Pericardium (tissue), 1 donor: ENCODE results near the gene ATF2.

DNA sequence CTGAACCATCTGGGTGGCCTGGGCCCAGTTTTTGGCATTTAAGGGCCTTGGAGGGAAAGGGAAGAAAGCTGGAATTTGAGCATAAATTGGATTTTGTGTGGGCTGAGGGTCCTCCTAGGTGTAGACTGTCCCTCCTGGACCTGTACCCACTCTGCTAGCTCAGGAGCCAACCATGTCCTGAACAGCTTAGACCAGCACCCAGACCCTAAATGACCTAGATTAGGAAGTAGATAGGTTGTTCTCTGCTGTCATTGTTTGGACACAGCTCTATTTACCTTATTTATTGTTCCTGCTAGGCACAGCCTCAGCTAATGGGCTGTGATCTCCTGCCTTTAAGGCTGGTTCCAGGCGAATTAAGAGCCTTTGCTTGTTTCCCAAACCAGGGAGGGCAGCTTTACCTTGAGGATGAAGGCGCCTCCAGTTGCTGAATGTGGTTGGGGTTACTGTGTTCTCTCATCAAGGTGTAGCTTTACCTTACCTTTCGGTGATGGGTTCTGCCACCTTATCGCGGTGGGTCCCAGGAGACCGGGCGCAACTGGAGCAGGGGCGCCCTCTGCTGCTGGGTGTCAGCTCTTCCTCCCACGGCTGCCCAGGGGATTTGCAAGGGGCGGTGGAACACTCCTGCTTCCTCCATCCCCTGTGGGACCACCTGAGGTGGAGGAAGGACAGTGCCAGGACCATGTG lies 34.4 kb downstream of the ITGA6 start:
- RRBS, result no CpG with 5 or more reads among the region's 10 CpGs

DNA sequence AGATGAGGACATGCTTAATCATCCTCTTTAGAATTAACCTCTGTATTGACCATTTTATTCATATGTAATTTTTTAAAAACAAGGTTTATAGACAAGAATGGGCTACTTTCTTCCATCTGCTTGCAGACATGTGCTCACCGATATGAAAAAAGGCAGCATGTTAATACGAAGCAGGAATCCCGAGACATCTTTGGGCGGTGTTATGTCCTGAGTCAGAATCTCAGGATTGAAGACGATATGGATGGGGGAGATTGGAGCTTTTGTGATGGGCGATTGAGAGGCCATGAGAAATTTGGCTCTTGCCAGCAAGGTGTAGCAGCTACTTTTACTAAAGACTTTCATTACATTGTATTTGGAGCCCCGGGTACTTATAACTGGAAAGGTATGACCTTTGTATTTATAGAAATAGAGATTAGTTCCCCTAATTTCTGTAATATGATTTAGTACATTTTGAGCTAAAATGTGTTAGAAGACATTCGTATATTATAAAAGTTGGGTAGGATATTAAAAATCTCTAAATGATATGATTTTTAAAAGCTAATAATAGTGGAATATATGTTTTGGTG lies 41.7 kb downstream of the ITGA6 start:
- RRBS, result no CpG with 5 or more reads among the region's 8 CpGs

DNA sequence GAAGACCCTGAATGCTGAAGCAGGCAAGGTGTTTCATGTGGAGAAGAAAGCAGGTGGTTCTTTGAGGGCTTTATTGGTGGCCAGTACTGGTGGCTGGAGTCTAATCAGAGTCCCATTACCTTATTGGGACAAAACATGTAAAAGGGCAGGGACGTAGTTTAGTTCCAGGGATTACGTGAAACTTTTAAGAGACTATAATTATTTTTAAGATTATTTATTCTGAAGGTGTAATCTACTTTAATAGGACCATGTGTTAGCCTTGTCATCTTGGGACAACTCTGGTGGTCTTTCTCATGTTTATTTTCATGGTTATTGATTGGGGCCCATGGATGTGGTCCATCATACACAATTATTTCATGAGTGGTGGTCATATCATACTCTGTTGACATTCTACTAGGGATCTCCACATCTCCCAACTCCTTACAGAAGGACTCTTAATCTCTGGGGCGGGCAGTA lies 112.0 kb downstream of the RAPGEF4 start:
- RRBS, result no CpG with 5 or more reads among the region's 3 CpGs

- RRBS, result 22% methylated on average over 2 of the region's 9 CpGs
Measured at GRCh38 chr2:172859563-172860480, 124.2 kb downstream of the RAPGEF4 start.

DNA sequence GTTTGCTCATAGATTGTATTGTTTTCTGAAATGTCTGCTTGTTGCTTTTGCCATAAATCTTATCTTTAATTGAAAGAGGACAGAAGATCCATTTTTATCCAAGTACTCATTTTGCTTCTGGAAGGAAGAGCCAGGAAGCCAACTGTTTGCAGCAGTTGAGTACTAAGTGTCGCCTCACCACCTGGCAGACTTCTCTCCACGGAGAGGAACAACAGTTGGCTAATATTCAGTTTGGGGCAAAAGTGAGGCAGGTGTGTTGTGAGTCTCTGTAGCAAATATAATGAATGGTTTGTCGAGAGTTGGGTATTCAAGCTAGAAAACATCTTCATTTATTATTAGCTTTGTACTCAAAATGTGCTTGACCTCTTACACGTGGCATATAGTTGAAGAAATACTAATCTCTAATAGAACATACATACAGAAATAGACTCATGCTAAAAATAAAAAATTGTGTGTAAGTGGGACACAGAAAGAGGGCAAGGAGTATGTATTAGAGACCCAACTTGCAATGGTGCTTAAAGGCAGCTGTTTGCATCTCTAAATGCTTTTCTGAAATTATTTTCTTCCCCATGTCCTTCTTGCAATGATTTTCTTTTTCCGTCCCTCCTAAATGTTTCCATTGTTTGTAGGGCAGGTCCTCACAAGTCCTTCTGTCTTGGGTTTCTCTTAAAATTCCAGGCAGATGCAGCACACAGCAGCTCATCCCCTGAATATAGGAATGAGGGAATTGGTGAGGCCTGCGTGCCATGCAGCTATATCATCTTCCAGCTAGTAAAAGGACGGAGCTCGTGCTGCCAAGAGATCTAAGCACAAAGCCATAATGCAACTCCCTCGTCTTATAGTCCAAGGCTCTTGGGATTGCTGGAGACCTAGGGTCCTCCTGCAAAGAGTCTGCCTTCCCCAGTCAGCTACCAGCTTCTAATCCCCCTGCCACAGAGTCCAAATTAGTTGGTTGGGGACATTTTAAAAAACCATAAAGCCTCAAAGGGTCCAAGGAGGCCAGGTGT lies 44.8 kb upstream of the MAP3K20 start:
- RRBS, result no CpG with 5 or more reads among the region's 9 CpGs

DNA sequence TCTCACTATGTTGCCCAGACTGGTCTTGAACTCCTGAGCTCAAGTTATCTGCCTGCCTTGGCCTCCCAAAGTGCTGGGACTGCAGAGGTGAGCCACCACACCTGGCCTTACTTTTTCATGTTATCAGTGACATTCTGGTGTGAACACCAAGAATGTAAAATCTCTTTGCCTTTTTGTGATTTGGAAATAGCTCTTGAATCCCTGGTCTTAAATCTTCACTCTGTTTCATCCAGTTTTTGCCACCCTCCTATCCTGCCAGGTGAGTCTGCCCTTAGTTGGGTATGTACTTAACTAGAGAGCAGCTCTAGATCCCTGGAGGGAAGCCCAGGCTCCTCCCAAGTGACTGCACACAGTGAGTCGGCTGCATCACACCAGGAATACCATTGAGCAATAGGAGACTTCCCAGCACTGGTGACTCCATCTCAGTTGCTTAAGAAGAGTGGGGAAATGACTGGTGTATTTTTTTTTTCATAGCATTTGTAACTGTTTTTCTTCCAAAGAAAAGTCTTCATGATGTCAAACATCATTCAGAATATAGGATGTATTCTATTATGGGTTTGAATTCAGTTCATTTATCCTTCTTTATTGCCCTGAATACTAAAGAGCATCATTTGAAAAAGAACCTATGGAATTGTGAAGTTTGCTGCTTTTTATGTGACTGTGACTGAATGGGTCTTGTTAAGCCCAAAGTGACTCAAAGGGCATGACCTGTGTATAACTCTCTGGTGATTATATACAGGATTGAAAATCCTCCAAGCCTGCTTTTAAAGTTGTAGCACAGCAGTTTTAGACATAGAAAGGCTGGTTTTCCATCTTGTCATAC lies 84.1 kb downstream of the MAP3K20 start:
- RRBS, result no CpG with 5 or more reads among the region's 1 CpG

DNA sequence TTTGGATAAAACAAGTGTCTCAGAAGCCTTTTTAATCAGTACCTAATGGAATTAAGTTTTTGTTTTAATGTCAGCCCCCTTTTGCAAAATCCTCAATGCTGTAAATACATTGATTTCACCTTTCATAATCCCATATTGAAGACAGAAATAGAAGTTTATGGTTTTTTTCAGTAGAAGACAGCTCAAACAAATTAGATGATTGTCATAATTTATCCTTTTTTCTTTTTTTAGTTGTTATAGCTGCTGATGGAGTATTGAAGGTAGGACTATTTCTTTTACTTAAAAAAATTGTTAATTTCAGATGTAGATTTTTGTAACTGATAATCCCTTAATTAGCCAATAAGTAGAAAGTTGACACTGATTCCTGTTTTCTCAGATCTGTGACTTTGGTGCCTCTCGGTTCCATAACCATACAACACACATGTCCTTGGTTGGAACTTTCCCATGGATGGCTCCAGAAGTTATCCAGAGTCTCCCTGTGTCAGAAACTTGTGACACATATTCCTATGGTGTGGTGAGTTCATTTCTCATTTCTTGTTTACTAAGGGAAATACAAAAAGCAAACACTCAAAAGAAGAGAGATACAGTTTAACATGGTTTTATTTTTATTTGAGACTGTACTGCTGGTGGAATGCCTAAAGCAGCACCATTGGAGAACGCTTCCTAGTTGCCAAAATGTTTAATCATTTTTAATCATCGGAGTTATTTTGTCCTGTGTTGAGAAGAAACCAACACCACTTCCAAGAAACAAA lies 115.2 kb downstream of the MAP3K20 start:
- RRBS, result no CpG with 5 or more reads among the region's 3 CpGs

DNA sequence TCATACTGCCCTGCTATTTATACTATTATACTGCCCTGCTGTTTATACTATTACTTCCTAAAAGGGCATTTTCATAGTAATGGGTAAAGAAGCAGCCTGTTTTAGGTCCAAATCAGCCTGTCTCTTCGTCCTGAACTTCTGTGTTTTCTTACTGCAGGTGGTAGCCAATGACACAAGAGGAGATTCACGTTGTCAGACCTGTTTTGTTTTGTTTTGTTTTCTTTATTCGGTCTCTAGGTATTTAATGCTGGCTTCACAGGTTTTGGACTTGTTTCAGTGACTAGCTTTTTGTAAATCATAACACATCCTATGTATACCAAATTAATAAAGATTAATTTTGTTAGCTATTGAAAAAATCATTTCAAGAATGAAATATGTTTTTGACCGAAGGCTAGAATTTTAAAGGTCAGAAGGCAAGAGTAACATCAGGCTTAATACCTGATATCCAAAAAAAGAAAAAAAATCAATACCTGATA lies 116.5 kb downstream of the MAP3K20 start:
- RRBS, result no CpG with 5 or more reads among the region's 4 CpGs

- RRBS, result no CpG with 5 or more reads among the region's 6 CpGs
Measured at GRCh38 chr2:173463073-173463643, 108.5 kb downstream of the CDCA7 start.

DNA sequence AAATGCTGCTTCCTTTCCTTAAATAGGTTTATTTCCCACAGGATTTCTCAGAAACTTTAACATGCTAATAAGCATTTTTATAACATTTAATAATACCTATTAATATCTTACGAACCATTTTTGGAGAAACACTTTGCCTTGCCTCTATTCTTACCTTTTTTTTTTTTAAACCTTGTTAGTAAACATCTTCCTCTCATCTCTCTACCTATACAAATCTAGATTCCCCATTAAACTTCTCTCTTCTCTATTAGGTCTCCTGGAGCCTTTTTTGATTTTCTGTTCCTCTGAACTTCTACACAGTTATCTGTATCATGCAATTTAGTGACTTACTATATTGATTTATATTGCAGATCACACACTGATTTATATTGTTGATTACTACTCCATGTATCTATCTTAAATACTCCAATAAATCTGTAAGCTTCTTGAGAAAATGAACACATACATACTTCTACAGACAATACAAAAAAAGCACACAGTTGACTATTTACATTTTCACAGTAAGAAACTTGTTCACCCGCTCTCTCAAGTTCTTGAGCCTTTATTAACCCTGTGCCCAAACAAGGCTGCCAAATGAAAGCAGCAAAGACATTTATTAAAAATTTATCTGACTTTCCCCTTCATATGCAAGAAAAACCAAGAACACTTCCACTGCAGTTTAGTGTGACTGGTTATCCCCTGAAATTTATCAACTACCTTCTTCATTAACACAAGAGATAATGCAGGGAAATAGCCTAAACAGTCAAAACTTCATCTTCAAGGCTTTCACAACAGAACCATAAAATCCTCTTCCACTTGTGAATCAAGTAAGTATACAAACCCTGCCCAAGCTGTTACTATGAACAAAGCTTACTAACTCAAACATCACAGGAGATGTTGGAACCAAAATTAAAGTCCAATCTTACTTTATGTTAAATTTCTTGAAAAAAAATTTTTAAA lies 28.3 kb downstream of the SP3 start:
- RRBS, result no CpG with 5 or more reads among the region's 2 CpGs

- RRBS, result no CpG with 5 or more reads among the region's 4 CpGs
Measured at GRCh38 chr2:173951461-173951876, 13.7 kb downstream of the SP3 start.

GRCh38 chr2:173998225-173998919 lies 33.2 kb upstream of the SP3 start:
- RRBS, result no CpG with 5 or more reads among the region's 8 CpGs

- RRBS, result no CpG with 5 or more reads among the region's 9 CpGs
Measured at GRCh38 chr2:174003905-174004604, 38.9 kb upstream of the SP3 start.

- RRBS, result no CpG with 5 or more reads among the region's 19 CpGs
Measured at GRCh38 chr2:174023595-174024663, 58.8 kb upstream of the SP3 start.

GRCh38 chr2:174599871-174600887 lies 2.6 kb upstream of the WIPF1 start:
- RRBS, result no CpG with 5 or more reads among the region's 7 CpGs

DNA sequence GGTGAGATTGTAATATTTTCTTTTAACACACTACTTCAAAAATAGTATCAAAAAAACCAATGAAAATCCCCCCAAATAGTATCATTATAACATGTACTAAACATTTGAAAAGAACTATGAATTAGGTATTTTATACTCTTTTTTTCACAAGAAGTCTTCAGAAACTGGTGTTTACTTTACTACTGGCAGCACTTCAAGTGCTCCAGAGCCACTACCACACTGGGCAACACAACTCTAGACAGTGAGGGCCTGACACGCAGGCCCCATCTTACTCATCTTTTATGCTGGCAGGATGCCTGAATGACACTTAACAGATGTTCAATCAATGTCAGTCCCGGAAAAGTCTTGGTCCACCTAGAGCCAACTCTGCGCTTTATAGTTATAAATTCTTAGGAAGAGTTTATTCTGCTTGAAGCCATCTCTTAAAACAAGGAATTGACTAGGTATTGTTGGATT lies 8.7 kb upstream of the WIPF1 start:
- RRBS, result no CpG with 5 or more reads among the region's 3 CpGs

DNA sequence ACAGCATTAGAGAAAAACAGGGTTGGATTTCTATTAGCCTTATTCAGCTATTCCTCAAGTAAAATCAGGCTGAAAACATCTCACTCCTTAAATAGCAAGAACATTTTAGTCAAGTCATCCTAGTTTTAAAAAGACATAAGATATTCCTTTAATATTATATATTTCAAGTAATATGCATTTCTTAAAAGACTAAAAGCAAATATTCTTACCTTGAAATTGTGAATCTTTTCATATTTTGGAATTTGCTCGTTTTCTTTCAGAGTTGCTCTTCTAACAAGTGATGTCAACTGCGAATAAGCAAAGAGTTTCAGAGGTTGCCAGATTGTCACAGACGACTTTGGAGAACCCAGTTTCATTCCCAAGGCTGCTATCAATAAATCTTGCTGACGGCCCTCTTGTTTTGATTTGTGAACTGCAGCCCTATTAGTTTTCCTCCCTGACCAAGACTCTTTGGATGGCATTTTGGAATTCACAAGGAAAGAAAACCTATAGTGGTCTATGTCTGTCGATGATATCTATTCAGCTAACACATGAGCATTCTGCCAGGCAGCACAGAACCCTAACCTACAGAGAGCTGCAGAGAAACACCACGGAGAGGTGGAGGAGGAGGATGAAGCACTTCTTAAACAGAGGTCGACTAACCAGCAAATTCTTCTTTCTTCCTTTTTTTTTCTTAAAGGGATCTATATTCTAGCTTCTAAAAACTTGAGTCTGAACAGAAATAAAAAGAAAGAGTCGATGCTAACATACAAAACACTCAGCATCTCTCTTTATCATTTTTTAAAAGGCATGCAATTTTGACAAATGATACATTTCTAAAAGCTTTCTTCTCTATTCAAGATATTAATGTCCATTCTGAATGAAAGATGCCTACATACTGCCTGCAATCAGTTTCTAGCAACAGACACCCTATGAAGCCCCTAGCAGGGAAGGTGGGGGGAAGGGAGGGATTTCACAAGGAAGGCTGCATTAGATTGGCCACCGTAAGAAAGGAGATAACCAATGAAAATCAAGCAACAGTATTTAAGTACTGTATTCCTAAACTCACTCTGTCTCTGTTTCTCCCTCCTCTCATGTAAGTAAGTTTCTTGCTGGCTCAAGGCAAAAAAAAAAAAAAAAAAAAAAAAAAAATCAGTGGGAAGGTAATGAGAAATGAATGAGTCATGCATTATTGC lies 82.8 kb upstream of the CHRNA1 start:
- RRBS, result no CpG with 5 or more reads among the region's 9 CpGs

DNA sequence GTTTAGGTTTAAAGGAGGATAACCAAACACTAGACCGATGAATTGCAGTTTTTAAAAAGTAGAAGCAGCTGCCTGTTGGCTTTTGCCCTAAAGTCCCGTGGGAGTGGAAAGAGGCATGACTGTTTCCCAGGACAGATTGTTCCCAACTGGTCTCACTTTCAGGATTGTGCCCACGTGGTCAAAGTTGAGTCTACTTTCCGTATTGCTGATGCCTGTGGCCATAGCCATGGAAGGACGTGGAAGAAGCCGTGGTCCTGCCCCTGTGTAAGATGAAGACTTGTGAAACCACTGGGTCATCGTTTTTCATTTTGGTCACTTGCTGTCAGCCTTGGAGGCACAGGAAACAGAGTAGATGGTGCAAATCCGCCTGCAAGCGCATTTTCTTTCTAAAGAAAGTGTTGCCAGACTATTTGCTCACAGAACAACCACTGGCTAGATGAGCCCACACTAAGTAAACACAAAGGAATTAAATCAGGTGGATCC lies 23.0 kb upstream of the CHN1 start:
- RRBS, result no CpG with 5 or more reads among the region's 9 CpGs

- RRBS, result no CpG with 5 or more reads among the region's 29 CpGs
Measured at GRCh38 chr2:175168073-175168460, at the start of gene ATF2. Gene ATF2, minus strand, starts transcription at chr2:175168203.